Measurements from ENCODE around the genes SBK3, ZNF784, ZNF787 and ZNF587.

- PRO-cap: no peak
These were observed 541 bp downstream of the SBK3 start for GRCh38 chr19:55544585-55545418.

- PRO-cap: unidirectional peak, minus-strand start at chr19:55546192
These were observed at the start of gene SBK3 for GRCh38 chr19:55545492-55546808. SBK3 (minus strand) TSS chr19:55545543.

DNA sequence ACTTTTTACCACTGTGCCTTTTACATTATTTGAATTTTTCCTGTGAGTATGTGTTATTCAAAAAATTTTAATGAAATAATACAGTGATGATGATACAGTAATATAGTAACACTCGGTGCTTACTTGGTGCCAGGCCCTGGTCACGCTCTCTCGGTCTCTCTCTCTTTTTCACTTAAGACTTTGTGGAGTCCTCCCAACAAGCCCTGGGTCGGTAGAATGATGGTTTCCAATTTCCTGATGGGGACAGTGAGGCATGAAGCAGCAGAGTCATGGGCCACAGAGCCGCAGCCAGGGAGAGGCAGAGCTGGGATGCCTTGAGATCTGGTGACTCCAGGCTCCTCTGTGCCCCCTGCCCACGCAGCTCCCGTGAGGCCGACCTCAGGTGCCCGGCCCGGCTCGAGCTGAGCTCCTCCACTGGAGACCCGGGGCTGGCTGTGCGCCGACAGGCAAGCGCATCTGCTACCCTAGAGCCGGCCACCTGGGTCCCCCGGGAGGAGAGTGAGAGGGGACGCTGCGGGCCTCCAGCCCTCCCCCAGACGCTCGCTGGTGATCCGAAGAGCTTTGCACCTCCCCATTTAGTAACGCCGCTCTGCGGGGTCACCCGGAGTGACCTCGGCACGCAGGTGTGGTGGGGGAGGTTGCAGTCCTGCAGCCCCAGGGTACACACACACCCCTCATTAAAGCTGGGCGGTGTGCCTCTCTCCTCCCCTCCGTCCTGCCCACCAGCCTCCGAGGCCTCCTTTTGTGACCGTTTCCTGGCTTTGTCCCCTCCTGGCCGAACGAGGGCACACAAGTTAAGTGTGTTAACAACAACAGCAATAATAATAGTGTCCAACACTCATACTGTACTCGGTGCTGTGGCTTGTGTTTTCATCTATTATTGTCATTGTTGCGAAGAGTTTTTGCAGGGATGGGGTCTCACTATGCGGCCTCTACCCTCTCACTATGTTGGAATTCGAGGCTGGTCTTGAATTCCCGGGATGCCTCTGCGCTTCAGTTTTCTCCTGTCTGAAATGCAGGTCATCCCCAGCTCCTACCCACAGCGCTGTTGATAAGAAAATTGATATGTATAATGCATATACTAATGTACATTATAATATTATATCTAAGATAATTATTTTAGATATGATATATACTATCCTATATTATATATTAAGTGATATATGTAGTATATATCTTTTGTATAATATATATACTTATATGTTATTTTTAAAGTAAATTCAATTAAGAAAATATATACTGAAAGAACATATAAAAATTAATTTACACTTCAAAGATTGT, 4.6 kb upstream of the SBK3 start:
- PRO-cap: no peak

DNA sequence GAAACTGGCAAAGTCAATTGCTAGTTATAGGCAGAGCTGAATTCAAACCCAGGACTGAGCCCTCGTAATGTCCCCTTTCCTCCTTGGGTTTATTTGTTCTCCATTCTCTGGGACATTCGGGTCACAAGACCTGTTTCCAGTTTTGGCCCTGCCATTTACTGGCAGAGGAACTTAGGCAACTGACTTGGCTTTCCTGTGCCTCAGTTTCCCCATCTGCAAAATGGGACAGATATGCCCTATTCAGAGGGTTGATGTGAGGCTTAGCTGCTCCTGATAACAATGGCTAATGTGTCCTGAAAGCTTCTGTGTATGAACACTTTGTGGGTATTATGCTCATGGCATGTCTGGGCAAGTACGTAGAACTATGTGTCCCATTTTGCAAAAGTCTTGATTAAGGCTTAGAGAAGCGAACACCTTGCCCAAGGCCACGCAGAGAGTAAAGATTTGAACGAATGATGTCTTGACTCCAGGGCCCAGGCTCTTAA, 1.0 kb downstream of the ZNF524 start:
- PRO-cap: no peak

GRCh38 chr19:55620733-55621912, 3.2 kb downstream of the ZNF784 start:
- PRO-cap: no peak

DNA sequence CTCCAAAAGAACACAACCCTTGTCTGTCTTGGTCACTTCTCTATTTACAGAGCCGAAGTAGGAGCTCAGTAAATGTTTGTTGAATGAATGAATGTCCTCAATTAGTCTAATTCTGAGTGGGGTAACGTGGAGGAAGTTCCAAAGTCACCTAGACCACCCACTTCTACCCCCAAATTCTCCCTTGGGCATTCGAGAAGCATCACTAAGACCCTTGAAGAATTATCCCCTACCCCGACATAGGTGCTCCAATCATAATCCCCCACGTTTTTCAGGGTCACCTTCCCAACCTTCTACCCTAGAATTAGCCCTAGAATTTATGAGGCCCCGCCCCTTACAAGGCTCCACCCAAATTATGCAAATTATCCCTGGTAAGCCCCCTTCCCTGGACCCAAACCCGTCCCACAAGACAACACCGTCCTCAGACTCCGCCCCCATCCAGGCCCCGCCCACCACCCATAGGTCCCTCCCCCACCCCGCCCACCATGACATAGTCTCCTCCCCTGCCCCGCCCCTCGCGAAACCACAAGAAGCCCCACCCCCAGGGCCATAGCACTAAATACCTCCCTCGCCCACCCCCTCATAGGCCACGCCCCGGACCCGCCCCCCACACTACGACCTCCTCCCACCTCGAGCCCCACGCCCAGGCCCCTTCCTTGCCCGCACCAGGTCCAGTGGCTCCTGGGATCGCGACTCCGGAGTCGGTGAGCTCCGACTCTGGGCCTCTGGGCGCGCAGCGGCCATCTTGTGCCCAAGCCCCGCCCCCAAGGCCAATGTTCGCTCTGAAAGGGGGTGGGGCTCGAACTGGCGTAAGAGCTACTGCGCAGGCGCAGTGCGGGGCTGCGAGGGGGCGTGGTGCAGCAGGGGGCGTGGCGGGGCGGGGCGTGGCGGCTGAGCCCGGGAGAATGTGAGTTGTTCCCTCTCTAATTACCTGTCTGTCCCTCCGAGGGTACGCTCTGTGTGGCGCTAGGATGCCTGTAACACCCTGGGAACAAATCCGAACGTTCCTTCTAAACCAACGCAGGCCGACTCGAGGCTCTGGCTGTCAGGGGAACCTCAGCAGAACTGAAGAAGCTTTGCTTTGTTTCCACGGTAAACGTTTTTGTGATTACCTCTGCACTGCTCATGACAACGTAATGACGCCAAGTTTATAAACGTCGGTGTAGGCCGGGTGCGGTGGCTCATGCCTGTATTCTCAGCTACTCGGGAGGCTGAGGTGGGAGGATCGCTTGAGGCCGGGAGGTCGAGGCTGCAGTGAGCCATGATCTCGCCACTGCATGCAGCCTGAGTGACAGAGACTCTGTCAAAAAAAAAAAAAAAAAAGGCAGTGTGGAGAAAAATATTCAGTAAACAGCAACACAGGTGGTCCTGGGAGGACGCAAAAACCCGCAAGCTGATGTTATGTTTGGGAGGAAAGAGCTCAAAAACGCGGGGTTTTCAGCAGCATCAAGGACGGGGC, at the start of gene ZNF784:
Gene ZNF784 (minus strand): TSS at position 746 of the 1,456 bp plus-strand sequence.
- PRO-cap: unidirectional peak, plus-strand start at position 582 of the sequence; bidirectional peak, plus-strand start at position 923 of the sequence, minus-strand start at position 744 of the sequence

DNA sequence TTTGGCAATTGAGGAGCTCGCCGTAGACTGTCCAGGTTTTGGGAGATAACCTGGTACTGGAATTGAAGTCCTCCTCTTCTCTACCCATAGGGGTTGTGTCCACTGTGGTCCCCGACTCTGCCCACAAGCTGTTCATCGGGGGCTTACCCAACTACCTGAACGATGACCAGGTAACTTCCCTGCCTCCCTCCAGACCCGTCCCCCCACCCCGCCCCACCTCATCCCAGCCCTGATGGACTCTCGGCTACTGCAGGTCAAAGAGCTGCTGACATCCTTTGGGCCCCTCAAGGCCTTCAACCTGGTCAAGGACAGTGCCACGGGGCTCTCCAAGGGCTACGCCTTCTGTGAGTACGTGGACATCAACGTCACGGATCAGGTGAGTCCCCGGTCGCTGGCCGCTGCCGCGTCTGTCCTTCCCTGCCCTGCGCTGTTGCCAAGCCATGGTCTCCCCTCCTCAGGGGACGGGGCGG, 6.6 kb upstream of the EPN1 start:
- PRO-cap: no peak

- PRO-cap: no peak
These were observed 4.6 kb upstream of the EPN1 start for GRCh38 chr19:55670298-55670978.

DNA sequence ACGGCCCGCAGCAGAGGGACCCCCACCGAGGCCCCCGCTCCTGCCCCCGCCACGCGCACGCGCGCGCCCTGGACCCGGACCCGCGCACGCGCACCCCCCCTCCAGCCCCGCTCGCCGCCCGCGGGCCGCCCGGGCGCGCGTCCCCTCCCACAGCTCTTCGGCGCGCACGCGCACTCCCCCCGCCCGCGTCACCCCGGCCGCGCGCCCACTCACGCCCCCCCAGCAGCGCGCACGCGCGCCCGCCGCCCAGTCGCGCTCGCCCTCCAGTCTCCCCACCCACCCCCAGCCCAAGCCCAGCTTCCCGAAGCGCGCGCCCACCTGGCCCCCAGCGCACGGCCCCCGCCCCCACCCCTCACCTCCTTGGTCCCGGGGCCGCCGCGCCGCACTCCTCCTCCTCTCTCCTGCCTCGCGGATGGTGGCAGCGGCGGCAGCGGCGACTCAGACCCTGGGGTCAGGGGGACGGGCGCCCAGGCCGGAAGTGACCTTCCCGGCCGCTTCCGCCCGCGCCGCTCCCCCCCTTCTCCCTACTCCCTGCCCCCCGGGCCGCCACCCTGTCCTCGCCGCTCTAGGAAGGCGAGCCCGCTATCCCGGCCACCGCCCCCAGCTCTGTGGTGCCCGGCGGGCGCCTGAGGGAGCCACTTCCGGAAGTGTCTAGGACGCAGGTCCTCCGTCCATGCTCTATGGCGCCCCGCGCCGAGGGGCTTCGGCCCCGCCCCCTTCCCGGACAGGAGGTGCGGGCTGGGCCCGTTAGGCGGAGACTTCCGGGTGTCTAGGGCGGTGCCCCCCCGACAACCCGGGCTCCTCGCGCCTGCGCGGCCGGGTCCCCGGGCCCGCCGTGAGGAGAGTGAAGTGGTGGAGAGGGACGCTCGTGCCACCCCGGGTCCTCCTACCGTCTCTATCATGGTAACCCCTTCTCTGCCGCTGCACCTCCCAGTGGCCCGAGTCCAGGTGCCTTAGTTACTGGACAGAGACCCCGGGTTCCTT, at the start of gene ZNF787:
Gene ZNF787 (minus strand): TSS at position 480 of the 984 bp plus-strand sequence.
- PRO-cap: bidirectional peak, plus-strand start at position 249 of the sequence, minus-strand start at position 176 of the sequence; bidirectional peak, plus-strand start at position 836 of the sequence, minus-strand start at position 461 of the sequence

- PRO-cap: no peak
These were observed 1.1 kb upstream of the ZNF667 start for GRCh38 chr19:56478239-56478594.

GRCh38 chr19:56508309-56508958, 779 bp downstream of the ZNF471 start:
- PRO-cap: no peak

GRCh38 chr19:57231812-57232720, 1.2 kb downstream of the AURKC start:
- PRO-cap: no peak

GRCh38 chr19:57701843-57702125, 7.2 kb downstream of the ZNF154 start:
- PRO-cap: no peak

GRCh38 chr19:57812685-57813484, 1.8 kb downstream of the ZNF552 start:
- PRO-cap: no peak

GRCh38 chr19:57813485-57813806, 1.3 kb downstream of the ZNF552 start:
- PRO-cap: unidirectional peak, plus-strand start at chr19:57813660

DNA sequence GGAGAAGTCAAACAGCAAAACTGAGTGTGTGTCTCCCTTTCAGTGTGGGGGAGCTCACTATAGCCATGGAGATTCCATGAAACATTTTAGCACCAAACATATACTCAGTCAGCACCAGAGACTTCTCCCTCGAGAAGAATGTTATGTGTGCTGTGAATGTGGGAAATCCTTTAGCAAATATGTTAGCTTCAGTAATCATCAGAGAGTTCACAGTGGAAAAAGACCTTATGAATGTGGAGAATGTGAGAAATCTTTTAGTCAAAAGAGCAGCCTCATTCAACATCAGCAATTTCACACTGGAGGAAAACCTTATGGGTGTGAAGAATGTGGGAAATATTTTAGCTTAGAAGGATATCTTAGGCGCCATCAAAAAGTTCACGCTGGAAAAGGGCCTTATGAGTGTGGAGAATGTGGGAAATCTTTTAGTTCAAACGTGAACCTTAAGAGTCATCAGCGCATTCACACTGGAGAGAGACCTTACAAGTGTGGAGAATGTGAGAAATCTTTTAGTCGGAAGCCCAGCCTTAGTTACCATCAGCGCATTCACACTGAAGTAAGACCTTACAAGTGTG, 8.3 kb upstream of the ZNF587 start:
- PRO-cap: no peak

DNA sequence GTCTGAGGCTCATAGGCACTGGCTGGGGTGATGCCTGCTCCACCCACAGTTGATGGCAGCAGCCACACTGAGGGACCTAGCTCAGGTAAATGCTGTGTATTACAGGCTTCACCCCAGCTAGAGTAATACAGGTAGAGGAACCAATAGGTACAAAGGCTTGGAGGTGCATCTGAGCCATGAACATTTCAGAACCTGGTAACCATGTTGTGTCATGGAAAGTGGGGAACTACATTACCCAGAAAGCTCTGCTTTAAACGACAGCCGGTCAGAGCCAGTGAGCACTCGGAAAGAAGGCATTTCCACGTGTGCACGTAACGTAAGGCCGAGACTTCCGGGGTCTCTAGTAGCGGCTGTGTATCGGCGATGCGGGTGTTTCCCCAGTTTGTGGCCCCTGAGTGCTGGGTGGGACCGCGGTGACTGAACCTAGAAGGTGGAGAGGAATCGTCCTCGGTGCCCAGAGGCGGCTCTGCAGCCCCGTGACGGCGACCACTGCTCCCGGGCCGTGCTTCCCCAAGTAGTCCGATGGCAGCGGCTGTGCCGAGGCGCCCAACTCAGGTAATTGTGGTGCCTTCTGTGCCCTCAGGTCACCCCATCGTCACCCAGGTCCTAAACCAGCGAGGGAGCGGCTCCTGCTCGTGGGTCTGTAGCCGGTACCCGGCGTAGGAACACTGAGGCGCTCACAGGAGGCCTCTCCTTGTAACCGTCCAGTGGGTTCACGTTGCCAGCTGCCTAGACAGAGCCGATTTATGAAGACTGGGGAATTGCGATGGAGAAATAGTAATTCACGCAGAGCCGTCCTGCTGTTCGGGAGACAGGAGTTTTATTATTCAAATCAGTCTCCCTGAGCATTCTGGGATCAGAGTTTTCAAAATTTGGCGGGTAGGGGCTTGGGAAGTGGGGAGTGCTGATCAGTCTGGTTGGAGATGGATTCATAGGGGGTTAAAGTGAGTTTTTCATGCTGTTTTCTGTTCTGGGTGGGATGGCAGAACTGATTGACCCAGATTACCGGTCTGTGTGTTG, at the start of gene ZNF587:
Gene ZNF587 (plus strand): TSS at position 343 of the 1,020 bp plus-strand sequence.
- PRO-cap: unidirectional peak, plus-strand start at position 343 of the sequence

DNA sequence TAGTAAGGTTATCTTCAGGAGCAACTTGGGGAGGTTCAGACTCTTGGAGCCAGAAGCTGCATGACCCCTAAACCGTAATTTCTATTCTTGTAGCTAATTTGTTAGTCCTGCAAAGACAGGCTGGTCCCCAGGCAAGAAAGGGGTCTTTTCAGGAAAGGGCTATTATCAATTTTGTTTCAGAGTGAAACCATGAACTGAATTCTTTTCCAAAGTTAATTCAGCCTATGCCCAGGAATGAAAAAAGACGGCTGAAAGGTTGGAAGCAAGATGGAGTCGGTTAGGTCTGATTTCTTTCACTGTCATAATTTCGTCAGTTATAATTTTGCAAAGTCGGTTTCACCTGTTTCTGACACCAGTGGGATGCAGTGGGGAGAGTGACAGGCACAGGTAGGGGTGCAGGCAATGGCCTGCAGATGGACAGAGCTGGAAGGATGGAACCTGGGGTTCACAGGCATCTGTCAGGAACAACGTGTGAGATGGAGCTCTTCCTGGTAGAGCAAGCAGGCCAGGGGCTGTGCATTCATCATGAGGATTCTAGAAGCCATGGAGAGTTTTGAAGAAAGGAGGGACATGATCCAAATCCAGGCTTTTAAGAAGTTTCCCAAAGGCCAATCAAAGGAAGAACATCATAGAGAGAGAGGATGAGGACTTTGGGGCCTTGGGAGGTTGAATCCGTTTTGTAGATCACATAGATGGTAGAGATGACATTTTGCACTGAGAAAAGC, 1.7 kb downstream of the ZNF587 start:
- PRO-cap: no peak

- PRO-cap: no peak
These were observed 5.0 kb downstream of the ZSCAN1 start for GRCh38 chr19:58038831-58039195.

DNA sequence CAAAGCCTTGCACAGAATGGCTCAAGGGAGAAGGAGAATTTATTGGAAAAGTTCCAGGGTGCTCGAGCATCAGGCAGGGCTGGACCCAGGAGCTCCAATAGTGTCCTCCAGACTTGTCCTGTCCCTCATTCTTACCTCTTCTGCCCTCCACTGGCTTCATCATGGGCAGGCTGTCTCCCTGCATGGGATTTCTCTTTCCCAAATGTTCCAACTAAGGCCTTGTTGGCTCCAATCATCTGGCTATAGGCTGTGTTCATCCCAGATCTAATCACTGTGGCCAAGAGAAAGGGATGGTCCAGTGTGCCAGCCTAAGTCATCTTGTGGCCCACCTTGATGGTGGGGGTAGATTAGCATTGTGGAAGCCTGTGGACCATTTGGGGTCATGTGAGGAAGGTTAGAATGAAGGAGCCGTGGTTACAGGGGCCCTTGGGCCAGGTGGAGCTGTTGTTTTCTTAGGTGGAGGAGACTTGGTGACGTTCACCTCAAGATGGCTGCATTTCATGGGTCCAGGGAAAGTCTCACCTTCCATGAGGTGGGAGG, 19.6 kb upstream of the ZNF544 start:
- PRO-cap: no peak